Kidney (tissue), 2 donors: ENCODE measurements around the gene HOXD11.

- PRO-cap: no peak
- RRBS: no CpG with 5 or more reads among the region's 5 CpGs
These were observed 22.1 kb upstream of the WIPF1 start for GRCh38 chr2:174619688-174620118.

DNA sequence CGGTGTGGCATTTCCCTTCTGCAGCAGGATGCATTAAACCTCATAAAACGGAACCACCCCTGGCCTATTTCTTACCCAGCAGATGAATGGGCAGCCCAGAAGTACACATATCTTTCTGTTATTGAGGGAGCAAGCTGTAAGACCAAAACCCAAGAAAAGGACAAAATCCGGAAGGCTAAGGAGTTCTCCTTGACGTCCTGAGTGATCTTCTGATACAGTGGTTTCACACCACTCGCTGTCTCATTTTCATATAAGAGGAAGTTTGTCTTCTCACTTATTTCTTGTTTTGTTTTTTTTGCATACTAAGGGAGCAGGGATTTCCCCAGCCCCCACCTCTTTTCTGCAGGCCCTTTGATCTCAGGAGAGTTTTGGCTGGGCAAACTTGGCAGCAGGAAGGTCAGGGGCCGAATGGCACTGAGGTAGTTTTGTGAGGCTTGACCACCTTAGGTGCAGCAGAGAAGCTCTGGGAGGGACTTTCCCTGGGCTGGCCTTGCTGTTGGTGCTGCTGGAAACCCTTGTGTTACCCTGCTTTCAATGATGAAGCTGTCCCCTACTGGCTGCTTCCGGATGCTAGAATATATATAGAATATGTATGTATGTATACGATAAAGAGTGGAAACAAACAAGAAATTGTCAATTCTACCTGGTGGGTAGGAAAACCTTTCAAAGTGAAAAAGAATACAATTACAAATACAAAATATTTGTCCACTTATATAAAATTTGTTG, 13.3 kb downstream of the CHRNA1 start:
- PRO-cap: no peak
- RRBS: no CpG with 5 or more reads among the region's 8 CpGs

DNA sequence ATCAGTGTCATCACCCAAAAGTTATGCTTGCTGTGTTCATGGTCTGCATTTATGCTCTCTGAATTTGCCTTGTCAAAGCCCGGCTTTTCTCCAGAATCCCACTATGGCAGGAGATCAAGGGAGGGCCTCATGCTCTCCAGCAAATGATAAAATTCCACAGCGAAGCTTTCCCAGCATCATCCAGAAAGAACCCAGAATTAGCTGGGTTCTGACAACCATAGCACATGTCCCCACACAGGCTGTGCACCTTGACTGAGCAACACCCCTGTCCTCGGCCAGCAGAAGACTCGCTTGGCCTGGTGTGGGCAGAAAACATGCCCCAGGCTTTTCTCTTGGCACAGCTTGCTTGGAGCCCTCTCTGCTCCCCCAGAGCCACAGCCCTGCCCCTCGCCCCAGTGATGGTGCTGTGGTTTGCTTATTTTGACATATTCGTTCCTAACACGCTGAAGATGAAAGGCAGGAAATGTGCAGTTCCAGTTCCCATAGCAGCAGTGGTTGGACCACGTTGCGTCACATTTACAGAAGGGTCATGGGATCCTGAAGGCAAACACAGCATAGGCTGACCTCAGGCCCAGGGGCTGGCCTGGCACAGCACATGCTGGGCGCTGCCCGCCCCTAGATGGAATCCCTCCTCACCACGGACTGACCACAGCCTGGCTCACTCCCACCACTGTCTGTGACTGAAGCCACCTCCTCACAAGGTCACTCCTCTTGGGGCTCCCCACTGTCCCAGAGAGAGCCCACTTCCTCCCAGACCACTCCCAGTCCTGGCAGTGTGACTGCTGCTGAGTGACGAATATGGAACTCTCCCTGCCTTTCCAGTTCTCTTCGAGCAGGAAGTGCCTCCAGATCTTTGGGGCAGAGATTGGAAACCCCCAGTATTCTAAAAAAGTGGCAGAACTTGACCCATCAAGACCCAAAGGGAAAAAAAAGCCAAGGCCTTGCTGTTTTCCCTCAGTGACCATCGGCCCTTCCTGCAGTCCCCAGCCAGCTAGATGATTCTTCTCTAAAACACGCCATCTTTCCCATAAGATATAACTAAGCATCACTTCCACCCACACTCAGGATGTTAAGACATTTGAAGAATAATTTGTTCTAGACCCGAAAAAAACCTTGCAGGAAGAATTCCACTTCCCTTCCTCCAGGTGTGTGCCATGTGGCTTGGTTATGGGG, 14.3 kb upstream of the CHRNA1 start:
- PRO-cap: no peak
- RRBS: no CpG with 5 or more reads among the region's 17 CpGs

GRCh38 chr2:175953149-175953772, 48.8 kb downstream of the LNPK start:
- PRO-cap: no peak
- RRBS: no CpG with 5 or more reads among the region's 3 CpGs

DNA sequence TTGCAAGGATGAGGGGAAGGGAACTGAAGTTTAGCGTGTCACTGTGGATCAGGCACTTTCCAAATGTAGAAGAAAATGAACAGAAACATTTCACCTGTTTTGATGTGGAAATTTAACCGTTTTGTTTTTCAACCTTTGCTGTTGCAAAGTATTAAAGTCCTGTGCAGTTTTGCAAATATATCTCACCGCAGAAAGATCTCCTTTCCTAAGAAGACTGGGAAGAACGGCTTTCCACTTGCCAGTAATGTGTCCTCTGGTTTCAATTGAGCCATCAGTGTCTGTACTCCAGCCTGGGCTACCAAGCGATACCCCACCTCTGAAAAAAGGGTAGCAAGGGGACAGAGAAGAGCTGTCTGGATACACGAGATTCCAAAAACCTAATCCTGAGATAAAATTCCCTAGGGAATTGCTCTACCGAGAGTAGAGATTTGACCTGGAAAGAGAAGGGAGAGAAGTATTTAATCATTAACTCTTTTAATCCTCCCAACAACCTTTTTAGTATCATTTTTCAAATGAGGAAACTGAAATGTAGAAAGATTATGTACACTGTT, 1.5 kb upstream of the LNPK start:
- PRO-cap: no peak
- RRBS: no CpG with 5 or more reads among the region's 7 CpGs

GRCh38 chr2:176106449-176107484, at the start of gene HOXD11:
TSS of gene HOXD11 (plus strand) at chr2:176107280.
- PRO-cap: bidirectional peak, plus-strand start at chr2:176106963, minus-strand start at chr2:176106861; bidirectional peak, plus-strand start at chr2:176107325, minus-strand start at chr2:176107132
- RRBS: 5% methylated on average over 42 of the region's 85 CpGs

- PRO-cap: bidirectional peak, plus-strand start at chr2:176111463, minus-strand start at chr2:176111468
- RRBS: no CpG with 5 or more reads among the region's 17 CpGs
These were observed 4.2 kb downstream of the HOXD11 start for GRCh38 chr2:176111244-176111785.

GRCh38 chr2:176115633-176116257, 833 bp upstream of the HOXD10 start:
- PRO-cap: no peak
- RRBS: 7% methylated on average over 10 of the region's 21 CpGs

GRCh38 chr2:176120704-176121167, 1.8 kb upstream of the HOXD9 start:
- PRO-cap: bidirectional peak, plus-strand start at chr2:176120914, minus-strand start at chr2:176120870
- RRBS: no CpG with 5 or more reads among the region's 6 CpGs

DNA sequence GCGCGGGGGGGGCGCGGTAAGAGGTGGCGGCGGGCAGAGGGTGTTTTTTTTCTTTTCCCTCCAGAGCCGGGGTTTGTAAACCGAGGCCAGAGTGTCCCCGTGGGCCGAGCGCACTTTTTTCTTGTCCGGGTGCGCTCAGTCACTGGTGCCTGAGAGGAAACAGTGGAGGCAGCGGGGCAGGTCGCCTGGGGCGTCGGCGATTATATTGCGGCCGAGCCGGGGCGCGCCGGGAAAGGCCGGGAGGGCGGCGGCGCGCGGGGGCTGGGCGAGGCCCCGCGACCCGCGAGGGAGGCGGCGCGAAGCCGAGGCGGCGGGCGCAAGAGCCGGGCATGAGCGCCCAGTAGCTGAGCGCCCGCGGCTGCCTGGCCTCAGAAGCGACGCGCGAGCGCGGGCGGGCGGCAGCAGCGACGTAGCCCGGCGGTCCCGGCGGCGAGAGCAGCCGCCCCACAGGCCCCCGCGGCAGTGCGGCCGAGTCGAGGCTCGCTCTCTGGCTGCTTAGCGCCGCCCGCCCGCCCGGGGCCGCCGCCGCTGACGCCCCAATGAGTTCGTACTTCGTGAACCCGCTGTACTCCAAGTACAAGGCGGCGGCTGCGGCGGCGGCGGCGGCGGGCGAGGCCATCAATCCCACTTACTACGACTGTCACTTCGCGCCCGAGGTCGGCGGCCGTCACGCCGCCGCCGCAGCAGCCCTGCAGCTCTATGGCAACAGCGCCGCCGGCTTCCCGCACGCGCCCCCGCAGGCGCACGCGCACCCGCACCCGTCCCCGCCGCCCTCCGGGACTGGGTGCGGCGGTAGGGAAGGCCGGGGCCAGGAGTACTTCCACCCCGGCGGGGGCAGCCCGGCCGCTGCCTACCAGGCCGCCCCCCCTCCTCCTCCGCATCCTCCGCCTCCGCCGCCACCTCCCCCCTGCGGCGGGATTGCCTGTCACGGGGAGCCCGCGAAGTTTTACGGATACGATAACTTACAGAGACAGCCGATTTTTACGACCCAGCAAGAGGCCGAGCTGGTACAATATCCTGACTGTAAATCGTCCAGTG, 642 bp downstream of the HOXD8 start:
- PRO-cap: bidirectional peak, plus-strand start at position 371 of the sequence, minus-strand start at position 464 of the sequence; bidirectional peak, plus-strand start at position 643 of the sequence, minus-strand start at position 541 of the sequence
- RRBS: 3% methylated on average over 65 of the region's 139 CpGs

DNA sequence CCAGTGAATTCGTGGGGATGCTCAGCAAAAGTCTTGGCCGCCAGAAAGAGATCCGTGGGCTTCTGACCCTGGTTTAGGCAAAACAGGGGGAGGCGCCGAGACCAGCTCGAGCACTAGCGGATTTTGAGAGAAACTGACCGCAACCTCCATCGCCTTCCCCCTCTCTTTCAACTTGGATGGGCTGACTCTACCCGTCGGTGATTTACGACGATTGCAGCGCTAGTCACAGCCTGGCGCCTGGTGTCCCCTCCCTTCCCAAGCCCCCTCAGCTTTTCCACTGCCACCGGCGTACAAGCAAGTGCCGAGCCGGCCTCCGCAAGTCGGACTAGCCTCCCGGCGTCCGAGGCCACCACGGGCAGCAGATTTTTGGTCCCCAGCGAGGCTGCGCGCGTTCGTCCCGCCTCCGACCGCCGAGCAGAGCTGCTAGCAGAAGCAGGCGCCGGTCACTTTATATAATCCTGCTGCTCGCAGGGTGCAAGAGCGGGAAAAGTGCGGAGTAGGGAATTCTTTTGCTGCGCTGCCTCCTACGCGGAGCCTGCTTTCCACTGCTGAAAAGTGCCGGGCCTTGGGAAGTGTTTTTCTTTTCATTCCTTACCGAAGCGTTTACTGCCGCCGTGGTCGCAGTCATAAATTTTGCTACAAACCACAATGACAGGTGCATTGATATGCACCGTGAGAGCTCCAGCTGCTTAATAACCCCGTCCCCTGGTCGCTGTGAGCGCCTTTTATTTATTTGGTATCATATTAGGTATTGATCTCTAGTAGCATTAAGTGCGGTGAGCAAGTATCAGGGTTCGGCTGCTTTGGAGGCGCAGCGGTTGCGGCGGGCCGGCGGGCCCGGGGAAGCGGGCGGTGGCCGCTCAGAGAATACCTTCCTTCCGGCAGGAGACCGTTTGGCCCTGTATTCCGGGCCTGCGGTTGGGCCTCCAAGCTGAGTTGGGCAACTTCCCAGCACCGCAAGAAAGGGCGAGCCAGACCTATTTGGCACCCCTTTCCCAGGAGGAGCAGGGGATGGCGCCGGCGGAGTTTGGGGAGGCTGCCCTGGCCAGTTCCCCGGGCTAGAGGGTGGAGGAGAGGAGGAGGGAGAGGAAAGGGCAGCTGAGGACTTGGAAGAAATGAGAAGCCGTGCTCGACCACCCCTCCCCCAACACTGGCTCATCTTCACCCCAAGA, 7.9 kb downstream of the HOXD3 start:
- PRO-cap: no peak
- RRBS: 21% methylated on average over 20 of the region's 76 CpGs

- PRO-cap: bidirectional peak, plus-strand start at chr2:176189052, minus-strand start at chr2:176188986
- RRBS: 3% methylated on average over 27 of the region's 90 CpGs
These were observed 703 bp downstream of the HOXD1 start for GRCh38 chr2:176188915-176189827.

DNA sequence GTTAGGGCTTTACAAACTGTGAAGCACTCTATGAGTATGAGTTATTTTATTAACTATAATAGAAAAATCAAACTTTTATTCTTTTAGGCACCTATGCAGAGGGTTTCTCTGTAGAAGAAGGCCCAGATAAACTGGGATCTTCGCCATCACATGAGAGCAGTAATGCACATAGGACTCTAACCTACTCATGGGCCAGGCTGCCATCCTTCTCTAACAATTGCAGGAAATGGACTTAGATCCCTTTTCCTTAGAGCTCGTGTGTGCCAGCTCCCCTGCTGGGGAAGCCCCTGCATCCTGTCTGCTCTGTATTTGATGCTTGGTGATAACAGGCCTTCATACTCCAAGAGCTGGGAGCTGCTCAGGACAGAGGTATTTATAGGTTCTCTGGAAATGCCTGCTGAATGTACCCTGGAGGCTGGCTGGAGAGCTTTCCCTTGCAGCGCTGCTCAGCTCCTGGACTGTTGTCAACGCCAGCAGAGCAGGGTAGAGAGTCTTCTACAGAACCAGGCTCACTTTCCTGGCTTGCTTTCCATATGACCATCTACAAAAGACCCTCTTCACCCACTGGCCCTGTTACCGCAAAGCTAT, 249.6 kb downstream of the MTX2 start:
- PRO-cap: no peak
- RRBS: no CpG with 5 or more reads among the region's 5 CpGs

- PRO-cap: no peak
- RRBS: no CpG with 5 or more reads among the region's 16 CpGs
These were observed 296.7 kb downstream of the MTX2 start for GRCh38 chr2:176565813-176566372.

GRCh38 chr2:176709331-176710154, 440.3 kb downstream of the MTX2 start:
- PRO-cap: no peak
- RRBS: no CpG with 5 or more reads among the region's 20 CpGs

DNA sequence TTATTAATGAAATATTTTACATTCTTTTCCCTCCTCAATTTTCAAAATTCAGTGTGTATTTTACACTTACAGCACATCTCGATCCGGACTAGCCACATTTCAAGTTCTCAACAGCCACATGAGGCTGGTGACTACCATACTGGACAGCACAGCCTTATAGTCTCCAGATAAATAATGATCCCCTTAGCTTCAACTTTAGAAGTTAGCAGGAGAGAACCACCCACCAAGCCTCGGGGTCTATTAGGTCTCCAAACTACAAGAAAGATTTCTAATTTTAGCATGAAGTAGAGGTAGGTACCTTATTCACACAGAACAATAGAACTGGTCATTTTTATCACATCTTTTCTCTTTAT, 95.3 kb upstream of the HNRNPA3 start:
- PRO-cap: no peak
- RRBS: no CpG with 5 or more reads among the region's 3 CpGs

DNA sequence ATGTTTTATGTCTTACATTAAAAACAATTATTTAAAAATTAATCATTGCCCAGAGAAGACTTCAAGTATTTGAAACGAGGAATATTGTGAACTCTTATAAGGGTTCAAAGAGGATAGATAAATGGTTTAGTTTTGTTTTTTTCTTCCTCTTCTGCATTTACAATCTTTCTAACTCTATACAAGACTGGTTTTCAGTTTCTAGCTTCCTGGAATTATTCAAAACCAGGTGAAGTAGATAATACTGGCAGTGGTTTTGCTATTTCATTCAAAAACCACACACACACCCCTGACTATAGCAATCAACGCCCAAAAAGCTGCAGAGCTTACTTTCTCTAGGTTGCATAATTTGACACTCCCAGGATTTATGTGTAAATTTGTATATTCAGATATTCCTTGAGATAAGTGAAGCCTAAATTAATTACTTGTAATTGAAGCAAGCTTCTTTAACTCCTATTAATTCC, 1.3 kb upstream of the NFE2L2 start:
- PRO-cap: no peak
- RRBS: no CpG with 5 or more reads among the region's 2 CpGs

DNA sequence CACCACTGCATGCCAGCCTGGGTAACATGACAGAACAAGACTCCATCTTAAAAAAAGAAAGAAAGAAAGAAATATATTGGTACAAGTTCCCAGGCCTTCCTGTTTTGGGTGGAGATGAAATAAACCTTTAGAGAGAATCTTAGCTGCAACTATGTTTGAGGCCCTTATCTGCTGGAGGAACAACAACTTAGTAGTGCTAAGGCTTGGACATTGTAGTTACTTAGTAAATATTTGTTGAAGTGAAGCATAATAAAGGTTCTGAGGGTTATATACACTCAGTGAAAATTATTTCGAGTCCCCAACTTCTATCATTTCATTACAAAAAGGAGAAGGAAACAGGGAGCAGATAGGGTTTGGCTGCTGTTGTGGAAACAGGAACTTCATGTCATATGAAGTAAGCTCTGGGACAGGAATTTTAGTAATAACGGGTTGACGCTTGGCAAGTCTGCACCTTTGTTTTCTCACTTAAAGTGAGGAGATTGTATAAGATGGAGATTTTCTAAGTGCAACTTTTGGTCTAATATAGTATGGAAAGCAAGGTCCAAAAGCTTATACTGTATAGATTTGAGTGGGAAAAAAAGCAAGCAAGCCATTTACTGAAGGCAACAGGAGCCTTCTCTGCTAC, 40.0 kb upstream of the AGPS start:
- PRO-cap: no peak
- RRBS: no CpG with 5 or more reads among the region's 3 CpGs

DNA sequence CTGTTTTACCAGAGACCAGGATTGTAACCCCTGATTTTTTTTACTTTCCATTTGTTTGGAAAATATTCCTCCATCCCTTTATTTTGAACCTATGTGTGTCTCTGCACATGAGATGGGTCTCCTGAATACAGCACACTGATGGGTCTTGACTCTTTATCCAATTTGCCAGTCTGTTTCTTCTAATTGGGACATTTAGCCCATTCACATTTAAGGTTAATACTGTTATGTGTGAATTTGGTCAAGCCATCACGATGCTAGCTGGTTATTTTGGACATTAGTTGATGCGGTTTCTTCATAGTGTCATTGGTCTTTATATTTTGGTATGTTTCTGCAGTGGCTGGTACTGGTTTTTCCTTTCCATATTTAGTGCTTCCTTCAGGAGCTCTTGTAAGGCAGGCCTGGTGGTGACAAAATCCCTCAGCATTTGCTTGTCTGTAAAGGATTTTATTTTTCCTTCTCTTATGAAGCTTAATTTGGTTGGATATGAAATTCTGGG, 20.5 kb upstream of the AGPS start:
- PRO-cap: no peak
- RRBS: no CpG with 5 or more reads among the region's 2 CpGs

GRCh38 chr2:177537852-177538618, 14.6 kb downstream of the TTC30B start:
- PRO-cap: no peak
- RRBS: no CpG with 5 or more reads among the region's 4 CpGs